Pulmonary artery (tissue), 1 donor: ENCODE results near the genes PIK3R4 and UBA5.

DNA sequence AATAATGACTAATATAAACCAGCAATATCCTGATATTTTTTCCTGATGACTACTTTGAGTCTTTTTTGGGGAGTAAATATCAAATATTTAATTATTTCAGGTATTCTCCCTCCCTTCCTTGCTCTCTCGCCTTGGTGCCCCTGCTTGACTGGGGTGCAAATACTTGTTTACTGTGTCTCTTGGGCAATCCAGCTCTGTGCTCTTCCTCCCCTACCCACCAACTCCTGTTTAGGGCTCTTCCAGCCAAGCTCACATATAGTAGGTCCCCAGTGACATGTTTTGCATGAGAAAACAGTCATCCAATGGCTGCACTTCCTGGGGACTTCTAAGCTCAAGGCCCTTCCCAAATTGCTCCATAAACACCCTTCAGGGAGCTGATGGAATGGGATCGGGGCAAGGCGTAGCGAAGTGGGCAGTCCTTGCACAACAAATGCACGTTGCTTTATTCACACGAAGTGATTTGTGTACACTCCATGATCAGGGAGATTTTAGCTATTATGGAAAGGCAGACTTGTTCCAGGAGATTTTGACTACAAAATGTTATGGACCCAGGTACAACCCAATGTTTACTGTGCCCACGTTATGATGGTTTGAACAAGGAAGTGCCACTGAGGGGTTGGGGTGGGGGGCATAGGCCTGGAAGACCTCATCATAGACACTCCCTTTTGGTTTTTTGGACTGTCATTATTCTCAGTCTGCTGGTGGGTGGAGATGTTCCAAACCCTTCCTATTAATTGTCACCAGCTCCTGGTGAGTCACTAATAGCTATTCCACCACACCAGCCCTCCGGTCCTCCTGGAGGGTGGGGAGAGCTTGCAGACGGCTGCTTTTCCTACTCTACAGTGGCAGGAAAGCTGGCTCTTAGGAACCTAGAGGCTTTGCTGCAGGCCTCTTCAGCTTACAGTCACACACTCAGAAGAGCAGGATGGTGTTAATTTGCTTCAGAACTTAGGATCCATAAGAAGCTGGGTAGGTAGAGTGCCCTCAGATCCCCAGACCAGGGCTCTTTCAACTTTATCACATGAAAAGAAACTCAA is 9.2 kb upstream of the COPG1 start:
- PRO-cap, result no peak

GRCh38 chr3:129267742-129268101 is 10.9 kb upstream of the HMCES start:
- PRO-cap, result no peak

GRCh38 chr3:129314583-129315275 is 1.4 kb downstream of the H1-10 start:
- PRO-cap, result bidirectional peak, plus-strand start at chr3:129315097, minus-strand start at chr3:129314870

GRCh38 chr3:129468911-129469726 is 29.1 kb downstream of the IFT122 start:
- PRO-cap, result no peak

- PRO-cap, result no peak
Measured at GRCh38 chr3:129506170-129506731, 22.2 kb upstream of the RHO start.

DNA sequence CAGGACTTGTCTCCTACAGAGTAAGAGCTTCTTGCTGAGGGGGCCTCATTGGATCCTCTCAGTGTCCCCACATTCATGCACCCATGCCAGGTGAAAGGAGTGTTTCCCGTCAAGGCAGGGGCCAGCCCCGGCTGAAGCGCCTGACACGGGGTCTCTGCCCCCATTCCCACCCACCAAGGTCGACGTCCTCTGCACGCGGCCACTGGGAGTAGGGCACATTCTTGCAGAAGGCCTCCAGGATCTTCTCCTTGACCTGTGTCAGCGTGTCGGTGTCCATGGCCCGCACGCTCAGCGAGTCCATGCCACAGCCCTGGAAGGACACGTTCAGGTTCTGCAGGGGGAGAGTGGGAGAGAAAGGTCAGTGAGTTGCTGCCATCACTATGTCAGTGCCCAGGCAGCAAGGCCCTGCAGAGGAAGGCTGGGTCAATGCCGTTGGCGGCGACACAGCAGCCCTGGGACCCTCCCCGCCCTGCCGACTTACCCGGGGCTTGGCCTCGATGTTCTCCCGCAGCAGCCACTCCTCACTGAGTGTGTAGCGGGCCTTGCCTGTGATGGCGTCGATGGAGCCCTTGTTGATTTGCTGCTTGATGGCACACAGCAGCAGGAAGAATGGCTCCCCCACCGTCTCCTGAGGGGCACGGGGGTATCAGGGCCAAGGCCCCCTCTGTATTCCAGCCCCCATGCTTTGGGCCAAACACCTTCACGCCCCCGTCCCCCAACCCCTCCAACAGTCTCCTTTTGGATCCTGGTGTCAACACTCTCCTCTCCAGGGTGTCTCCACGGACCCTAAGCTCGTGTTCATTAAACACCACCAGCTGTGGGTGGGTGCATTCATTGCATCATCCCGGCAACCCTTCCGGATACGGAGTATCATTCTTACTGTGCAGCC is 19.9 kb downstream of the H1-8 start:
- PRO-cap, result no peak

DNA sequence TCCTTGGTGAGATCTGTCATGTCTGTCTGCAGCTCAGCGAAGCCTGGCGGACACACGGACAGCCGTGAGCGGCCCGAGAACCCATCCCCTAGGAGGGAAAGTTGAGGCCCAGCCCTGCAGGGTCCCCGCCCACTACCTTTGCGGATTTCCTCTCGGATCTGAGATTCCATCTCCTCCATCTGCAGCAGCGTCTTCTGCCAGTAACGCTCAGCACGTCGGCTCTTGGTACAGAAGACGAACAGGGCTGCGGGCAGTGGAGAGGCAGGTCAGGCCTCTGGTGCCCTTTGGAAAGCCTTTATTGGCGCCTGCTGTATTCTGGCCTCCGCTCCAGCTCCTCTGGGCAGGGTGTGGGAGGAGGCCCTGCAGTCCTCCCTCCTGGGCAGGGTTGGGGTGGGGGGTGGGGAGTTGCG is 24.6 kb downstream of the H1-8 start:
- PRO-cap, result no peak

DNA sequence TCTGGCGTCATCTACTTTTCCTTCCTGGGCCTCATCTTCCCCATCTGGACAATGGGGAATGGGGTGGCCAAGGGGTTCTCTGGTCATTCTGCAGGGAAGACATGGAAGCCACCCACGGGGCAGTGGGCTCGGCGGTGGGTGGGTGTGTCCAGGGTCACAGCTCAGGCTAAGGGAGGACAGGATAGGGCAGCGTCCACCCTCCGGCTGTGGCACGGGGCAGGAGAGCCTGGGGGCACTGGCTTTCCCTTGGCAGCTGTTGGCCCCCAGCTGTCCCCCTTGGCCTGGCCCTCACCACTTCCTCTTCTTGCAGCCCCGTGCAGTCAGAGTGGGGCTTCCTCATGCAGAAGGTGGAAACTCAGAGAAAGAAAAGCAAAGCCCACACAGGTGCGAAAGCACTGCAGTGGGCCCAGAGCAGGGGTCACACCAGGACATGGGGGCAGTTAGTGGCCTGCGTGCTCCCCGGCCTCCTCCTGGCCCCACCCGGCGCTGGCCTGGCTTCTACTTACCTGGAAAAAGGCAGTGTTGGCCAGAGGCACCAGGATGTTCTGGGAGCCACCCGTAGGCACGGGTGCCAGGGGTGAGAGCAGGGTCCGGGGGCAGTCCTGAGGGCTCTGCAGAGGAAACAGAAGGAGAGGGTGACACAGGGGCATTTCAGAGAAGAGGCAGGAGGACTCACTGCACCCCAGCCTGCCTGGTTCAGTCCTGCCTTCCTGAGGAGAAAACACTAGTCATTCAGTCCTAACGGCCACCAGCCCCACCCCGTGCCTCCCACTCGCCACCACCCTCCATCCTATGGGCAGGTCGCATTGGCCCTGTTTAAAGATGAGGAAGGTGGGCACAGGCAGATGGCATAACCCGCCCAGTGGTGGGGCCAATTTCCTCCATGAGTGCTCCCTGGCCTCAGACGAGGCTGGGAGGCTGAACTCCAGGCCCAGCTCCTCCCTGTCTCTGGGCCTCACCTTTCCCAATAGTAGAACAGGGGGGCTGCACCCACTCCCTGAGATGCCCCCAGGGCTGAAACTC is 28.3 kb downstream of the PLXND1 start:
- PRO-cap, result no peak

GRCh38 chr3:129586526-129587002 is 19.9 kb downstream of the PLXND1 start:
- PRO-cap, result no peak

GRCh38 chr3:129827645-129828695 is 65.5 kb downstream of the TMCC1 start:
- PRO-cap, result no peak

- PRO-cap, result bidirectional peak, plus-strand start at chr3:130746938, minus-strand start at chr3:130746806
Measured at GRCh38 chr3:130746282-130747176, at the start of gene PIK3R4. PIK3R4 (minus strand) TSS chr3:130746829.

DNA sequence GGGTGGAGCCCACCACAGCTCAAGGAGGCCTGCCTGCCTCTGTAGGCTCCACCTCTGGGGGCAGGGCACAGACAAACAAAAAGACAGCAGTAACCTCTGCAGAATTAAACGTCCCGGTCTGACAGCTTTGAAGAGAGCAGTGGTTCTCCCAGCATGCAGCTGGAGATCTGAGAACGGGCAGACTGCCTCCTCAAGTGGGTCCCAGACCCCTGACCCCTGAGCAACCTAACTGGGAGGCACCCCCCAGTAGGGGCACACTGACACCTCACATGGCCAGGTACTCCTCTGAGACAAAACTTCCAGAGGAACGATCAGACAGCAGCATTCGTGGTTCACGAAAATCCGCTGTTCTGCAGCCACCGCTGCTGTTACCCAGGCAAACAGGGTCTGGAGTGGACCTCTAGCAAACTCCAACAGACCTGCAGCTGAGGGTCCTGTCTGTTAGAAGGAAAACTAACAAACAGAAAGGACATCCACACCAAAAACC is 49.6 kb upstream of the NUDT16 start:
- PRO-cap, result no peak

GRCh38 chr3:131383937-131384694 is 2.5 kb downstream of the NUDT16 start:
- PRO-cap, result no peak

GRCh38 chr3:132382727-132383046 is 34.6 kb upstream of the DNAJC13 start:
- PRO-cap, result no peak

DNA sequence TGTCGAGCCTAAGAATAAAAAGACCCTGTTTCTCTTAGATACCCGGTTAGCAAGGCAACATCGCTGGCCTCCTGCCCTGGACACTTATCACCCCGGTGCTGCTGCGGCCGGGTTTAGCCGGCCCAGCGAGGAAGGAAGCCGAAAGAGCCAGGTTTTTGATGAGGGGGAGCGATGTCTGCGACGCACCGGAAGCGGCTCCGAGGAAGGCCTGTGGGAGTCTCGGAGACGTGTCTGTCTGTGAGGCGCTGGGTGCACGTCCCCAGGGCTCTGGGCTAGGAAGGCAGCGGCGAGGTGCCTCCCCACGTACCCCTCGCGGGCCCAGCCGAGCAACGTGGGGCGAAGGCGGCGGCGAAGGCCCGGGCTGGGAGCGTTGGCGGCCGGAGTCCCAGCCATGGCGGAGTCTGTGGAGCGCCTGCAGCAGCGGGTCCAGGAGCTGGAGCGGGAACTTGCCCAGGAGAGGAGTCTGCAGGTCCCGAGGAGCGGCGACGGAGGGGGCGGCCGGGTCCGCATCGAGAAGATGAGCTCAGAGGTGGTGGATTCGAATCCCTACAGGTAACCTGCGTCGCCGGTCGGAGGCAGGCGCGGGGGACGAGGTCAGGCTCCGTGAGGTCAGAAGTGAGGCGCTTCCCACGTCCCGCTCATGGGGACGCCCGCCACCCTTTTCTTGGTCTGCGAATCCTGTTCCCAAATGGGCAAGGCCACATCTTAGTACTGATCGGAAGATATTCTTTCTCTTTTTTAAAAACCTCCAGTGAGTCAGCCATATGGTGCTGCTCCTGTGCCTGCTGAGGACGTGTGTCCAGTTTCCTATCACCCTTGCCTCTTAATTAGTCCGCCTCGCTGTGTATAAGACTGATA is at the start of gene UBA5:
Gene UBA5 (plus strand): TSS at position 183 of the 858 bp plus-strand sequence.
- PRO-cap, result bidirectional peak, plus-strand start at position 200 of the sequence, minus-strand start outside the sequence

DNA sequence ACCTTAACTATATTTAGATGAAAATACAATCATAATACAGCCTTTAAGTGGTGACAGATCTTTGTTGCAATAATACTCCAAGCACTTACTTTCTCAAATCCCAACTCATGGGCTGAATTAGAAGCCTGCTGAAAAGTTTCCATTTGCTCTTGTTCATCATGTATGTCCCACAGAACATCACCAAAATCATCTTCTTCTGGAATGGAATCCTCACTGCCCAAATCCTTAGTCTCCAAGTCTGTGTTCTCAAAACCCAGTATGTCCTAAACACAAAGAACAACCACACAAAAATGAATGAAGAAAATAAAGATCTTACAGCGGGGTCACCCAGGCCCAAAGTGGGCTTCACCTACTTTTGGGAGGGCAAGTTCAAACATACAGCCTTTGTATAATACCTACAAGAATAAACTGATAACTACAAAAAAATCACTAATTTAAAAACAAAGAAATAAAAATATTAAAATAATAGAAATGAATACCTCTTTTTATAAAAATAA is 18.1 kb downstream of the NPHP3 start:
- PRO-cap, result no peak

GRCh38 chr3:133459431-133459890 is 59.6 kb downstream of the BFSP2 start:
- PRO-cap, result no peak

DNA sequence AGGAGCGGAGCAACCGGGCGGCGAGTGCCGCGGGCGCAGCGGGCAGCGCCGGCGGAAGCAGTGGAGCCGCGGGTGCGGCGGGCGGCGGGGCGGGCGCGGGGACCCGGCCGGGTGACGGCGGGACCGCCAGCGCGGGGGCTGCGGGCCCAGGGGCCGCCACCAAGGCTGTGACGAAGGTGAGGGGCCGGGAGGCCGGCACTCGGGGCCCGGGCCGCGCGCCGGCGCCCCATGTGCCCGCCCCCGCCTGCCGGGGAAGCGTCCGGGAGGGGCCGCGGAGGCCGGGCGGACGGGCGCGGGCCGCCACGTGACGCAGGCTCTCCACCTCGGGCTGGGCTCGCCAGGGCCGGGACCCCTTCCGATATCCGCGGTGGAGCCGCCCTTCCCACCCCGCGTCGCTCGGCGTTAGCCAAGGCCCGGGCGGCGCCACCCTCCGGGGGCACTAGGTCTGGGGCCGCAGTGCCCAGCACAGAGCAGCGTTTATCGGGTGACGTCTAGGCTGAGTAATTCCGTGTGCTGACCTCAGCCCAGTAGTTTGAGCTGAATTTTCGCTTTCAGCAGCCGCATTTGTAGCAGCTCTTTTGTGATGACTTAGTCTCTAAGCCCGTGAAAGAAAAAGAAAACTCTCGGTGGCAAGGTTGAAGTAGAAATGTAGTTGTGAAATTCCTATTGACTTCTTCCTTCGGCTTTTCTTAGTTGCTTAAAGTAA is 776 bp downstream of the CDV3 start:
- PRO-cap, result bidirectional peak, plus-strand start at position 527 of the sequence, minus-strand start at position 441 of the sequence

GRCh38 chr3:133655034-133655729 is 6.6 kb downstream of the TOPBP1 start:
- PRO-cap, result no peak

- PRO-cap, result no peak
Measured at GRCh38 chr3:133675643-133675911, 13.8 kb upstream of the TOPBP1 start.